Metastatic Pancreatic Carcinoma in the Ovary (tissue), 1 donor: ENCODE data around the gene LUM.

DNA sequence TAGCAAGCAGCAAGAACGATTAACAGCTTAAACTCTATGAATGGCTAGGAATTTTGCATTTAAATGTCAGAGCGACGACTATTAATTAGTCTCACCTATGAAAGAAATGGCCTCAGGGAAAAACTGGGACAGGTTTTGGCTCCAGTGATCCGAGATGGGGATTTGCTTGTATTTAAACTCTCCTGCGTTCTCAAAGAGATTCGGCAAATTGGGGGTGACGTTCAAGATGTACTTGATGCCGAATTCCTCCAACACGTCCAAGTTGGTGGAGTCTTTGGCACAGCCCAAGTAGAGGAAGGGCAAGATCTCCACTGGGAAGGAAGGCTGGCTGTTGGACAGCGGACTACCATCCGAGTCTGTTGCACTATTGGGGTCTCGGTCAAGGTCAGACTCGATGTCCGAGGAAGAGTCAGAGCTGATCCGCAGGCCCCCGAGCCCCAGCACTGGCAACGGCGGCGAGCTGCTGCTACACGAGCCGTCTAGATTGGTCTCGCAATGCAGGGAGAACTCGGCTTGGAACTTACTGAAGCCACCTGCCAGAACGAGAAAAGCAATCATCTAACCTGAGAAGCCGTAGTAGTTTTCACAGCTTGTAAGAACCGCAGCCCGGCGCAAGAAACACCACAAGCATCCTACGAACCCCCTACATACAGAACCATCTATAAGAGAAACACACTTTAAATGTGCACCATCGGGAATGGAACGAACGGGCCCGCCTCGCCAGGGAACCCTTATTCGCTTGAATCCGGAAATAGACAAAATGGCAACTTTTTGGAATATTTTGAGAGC is 1.6 kb downstream of the DUSP6 start:
- PRO-cap = no peak

DNA sequence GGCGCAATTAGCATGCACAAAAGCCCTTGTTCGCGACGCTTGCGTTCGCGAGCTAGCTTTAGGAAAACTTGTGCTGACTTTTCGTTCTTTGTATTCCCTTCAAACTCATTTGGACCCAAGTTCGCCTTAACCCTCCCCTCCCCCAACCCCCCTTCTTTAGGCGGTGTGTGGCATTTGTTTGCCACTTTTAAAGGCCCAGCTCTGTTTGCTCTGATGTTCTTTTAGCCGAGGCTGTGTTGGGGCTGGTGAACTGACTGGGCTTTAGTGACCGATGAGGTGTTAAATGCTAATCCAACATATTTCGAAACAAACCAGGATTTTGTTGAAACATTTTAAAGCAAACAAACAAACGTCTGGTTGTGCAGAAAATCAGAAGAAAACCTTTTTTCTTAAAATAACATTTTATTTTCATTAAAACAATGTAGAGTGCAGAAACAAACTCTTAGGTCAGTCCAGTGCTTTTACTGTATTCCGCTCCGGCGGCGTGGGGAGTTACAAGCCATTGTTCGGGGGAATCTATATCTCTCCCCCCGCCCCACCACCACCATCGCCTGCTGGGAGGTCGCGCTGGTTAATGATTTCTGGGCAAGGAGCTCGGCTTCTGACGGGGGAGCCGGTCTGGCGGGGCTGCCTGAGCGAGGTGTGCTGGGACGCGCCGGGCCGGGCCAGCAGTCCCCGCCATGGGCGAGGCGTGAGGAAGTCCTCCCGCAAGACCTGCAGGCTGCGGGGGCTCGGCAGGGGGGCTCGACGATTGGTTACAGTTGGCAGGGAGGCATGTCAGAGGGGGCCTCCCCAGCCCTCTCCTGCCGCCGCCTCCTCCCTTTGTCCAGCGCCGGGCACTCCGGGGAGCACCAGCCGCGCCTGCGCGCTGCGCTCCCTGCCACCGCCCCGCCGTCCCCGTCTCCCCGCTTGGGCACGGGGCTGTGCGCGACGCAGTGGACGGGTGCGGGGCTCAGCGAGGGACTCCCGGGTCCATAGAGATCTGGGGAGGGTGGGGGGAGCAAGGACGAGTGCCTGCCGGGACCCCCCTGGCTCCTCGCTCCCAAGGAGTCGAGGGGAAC is 862 bp upstream of the DUSP6 start:
- PRO-cap = bidirectional peak, plus-strand start at position 225 of the sequence, minus-strand start at position 100 of the sequence; unidirectional peak, plus-strand start at position 588 of the sequence; bidirectional peak, plus-strand start at position 935 of the sequence, minus-strand start at position 843 of the sequence

- PRO-cap = no peak
These were observed 32.5 kb upstream of the DUSP6 start for GRCh38 chr12:89384723-89385231.

- PRO-cap = no peak
These were observed 75.7 kb downstream of the GALNT4 start for GRCh38 chr12:89448824-89449324.

DNA sequence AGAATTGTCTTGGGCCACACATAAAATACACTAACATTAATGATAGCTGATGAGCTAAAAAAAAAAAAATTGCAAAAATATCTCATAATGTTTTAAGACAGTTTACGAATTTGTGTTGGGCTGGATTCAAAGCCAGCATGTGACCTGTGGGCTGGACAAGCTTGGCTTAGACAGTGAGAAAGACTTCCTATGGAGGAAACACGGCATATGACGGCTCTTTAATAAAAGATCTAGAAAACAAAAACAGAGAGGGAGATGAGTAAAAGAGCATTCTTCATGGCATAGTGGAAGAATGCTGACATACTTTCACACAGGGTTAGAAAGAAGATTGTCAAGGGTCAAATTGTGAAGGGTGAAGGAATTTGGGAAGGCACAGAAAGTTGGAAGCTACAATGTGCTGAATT is 63.5 kb downstream of the GALNT4 start:
- PRO-cap = no peak

DNA sequence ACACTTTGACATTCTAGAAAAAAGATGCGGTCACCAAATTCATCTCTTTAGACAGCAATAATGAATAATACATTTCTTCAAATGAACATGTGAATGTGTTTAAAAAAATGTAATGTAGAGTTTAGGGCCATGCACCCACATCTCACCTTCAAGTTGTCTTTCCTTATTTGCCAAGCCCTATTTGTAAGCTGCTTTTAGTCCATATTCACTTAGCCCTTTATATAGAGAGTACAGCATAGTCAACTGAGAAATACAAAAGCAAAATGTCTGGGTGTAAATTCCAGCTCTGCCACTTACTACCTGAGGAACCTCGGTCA is 66.5 kb upstream of the POC1B start:
- PRO-cap = no peak

DNA sequence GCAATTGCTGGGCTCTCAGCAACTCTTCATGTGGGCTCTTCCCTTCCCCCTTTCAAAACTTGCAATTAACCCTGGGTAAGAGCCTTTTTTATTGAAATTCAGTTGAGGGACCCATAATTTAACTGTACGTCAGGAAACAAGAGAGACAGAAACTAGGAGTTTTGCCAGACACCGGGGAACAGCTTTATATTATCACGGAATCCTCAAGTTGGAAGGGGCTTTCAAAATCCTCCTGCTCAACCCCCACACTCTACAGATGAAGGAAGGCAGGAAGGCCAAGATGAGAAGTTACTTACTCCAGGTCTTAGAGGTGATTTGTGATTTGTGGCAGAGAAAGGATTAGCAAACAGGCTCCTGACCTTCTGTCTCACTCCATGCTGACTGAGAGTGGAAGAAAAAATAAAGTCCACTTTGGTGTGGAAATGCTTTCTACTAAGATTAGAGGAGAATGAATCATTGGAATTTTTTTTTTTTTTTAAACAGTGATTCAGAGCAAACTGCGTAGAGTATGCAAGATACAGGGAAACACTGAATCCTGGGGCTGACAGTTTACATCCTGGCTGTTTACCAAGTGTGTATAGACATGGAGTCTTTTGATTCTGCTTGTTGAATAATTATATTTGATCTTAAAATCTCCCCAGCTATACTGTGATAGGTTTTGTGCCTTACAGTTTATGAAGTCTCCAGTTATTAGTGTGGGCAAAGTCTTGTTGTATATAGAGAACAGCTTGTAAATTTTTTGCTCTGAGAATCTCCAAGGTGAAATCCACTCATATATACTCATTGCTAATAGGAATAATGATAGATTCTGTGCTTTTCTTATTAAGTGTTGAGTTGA is 239.3 kb upstream of the ATP2B1 start:
- PRO-cap = unidirectional peak, minus-strand start at position 376 of the sequence

DNA sequence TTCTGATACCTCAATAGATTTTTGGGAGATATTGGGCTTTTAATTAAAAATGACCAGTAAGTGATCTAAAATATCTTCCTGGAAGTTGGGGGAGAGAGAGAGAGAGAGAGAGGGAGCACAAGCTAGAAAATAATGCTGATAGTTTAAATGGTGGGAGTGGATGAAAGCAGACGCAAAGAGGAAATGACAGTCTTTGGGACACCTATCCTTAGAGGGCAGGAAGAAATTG is 399.7 kb upstream of the ATP2B1 start:
- PRO-cap = no peak

DNA sequence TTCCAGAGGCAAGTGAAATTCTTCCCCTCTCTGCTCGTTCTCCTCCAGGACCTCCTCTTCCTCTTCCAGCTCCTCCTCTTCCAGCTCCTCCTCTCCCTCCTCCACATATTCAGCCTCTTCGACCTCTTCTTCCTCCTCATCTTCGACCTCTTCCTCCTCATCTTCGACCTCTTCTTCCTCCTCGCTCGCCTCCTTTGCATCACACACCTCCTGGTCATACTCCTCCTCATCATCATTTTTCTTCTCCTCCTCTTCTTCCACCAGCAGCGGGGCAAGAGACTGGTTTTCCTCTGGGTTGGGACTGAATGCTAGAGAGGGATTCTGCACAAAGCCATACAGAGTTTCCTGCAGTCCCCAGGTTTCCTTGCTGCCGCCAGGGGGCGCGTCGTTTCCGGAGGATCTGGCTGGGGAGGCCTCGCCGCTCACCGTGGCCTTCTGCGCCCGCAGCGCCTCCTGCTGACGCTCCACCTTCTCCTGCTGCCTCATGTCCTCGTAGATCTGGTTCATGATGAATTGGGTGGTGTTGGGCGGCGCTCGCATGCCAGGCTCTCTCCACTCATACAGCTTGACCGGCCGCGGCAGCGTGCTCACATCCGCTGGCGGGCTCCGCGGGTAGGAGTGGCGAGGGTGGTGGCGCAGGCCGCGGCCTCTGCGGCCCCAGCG is 1.2 kb downstream of the CCER1 start:
- PRO-cap = no peak

DNA sequence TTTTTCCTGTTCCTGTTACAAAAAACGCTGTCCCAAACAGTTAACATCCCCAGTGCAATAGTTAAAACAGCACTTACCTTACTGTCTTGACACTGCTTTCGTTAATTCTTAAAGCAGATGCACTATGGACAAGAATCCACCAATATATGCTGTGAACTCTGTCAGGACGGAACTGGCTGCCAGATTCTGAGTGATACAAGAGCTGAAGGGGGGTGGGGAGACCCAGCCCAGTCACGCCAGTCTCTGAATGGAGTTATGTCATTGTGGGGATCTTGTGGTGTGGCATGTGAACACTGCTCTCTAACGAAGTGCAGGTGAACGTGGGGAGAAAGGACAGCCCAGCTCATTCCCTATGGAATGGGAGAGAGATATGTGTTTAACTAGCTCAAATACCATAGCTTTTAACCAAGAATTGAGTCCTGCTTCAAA is at the start of gene LUM:
Gene LUM, minus strand, starts transcription at position 174 of the 429 bp plus-strand sequence.
- PRO-cap = bidirectional peak, plus-strand start at position 313 of the sequence, minus-strand start at position 174 of the sequence

DNA sequence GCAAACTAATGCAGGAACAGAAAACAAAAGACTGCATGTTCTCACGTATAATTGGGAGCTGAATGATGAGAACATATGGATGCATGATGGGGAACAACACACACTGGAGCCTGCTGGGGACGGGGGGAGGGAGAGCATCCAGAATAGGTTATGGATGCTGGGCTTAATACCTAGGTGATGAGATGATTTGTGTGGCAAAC is 362.3 kb downstream of the BTG1 start:
- PRO-cap = no peak

DNA sequence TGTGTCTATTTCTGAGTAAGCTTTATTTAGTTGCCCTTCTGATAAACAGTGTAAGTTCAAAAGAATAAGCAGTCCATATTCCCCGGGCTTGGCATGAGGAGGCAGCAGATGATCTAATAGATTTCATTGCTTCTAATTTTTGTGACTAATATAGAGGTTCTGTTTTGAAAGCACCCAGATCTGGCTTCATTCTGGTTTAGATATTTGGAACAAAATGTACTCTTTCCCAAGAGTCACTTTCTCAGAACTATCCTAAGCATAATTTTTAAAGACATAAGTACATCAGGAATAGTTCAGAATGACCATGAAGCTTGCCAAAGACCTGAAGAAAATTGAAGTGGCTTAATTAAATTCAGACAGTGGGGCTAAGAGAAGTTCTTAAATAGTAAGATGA is 290.9 kb downstream of the BTG1 start:
- PRO-cap = no peak

- PRO-cap = no peak
These were observed 274.7 kb downstream of the BTG1 start for GRCh38 chr12:91870847-91871449.

DNA sequence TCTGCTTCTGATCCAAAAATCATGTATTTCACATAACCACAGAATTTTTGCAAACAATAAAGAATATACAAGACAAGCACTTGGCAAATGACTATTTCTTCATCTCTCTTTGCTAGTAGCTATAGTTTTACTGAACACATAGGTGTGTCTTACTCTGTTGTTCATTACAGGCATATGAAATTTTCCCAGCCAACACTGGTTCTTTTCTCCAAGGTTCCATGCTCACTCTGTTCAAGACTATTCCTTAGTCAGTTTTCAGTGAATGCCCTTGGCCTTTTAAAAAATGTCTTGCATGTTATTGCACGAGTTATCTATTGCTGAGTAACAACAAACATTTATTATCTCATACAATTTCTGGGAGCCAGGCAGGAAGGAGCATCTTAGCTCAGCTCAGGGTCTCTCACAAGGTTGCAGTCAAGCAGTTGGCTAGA is 223.6 kb downstream of the BTG1 start:
- PRO-cap = no peak

GRCh38 chr12:91983076-91983299 is 162.7 kb downstream of the BTG1 start:
- PRO-cap = no peak

DNA sequence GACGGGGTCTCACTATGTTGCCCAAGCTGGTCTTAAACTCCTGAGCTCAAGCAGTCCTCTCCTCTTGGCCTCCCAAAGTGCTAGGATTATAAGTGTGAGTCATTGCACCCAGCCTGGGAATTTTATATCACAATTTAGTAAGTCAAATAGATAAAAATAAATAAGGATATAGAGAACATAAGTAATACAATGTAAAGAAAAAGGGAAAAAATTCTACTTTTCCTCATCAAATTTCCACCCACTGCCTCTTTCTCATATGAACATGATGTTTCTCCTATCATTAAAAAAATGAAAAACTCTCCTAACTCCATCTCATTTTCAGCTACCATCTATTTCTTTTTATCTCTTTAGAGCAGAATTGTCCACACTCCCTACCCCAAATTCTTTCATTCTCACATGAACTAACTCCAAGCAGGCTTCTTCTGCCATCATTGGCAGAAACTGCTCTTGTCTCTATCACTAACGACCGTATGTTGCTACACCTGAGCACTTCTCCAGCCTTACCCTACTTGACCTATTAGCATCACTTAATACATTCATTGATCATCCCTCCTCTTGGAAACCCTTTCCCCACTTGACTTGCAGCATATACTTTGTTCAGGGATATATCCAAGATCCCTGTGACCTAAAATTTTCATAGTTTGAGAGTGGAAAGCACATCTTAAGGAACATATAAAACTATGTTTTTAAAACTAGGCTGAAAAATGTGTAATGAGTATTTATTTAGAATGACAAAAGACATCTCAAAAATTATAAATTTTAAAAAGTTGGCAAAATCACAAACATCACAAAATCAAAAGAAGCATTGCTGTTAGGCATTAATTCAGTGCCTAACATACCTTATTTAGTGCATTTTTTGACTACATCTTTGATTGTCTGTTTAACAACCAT is 29.8 kb downstream of the BTG1 start:
- PRO-cap = no peak

DNA sequence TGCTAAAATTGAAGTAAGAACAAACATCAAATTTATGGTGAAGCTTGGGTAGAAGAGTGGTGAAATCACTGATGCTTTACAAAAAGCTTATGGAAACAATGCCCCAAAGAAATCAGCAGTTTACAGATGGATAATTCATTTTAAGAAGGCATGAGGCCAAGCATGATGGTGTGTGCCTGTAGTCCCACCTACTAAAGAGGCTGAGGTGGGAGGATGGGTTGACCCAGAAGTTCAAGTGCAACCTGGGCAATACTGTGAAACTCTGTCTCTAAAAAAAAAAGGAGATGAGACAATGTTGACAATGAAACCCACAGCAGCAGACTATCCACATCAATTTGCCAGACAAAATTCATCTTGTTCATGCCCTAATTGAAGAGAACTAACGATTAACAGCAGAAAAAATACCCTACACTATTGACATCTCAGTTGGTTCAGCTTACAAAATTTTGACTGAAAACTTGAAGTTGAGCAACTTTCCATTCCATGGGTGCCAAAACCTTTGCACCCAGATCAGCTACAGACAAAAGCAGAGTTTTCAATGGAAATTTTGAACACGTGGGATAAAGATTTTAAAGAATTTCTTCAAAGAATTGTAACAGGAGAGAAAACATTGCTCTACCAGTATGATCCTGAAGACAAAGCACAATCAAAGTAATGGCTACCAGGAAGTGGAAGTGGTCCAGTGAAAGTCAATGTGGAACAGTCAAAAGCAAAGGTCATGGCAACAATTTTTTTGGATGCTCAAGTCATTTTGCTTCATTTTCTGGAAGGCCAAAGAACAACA is 26.7 kb downstream of the BTG1 start:
- PRO-cap = no peak

DNA sequence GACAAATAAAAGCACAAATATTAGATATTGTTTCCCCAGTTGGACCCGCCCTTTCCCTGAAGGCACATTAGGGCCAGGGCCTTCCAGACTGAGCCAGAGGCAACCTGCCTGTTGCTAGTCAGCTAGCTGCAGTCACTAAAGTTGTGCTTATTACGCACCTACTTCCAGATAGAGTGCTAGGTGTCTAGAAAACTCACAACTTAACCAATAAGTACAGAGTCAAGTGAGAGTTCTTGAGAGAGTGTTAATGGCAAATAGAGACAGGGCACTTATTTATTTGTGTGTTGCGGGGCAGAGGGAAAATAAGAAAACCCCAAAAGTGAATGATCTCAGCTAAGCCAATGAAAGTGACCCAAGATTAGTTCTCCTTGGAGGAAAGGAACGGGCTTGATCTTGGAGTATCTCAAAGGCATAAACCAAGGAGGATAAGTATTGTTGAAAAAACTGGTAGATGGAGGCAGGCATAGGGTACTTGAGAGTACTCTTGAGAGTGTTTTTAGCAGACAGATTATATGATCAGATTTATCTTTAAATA is 3.1 kb upstream of the BTG1 start:
- PRO-cap = no peak

- PRO-cap = no peak
These were observed 152.2 kb upstream of the BTG1 start for GRCh38 chr12:92297743-92298393.

DNA sequence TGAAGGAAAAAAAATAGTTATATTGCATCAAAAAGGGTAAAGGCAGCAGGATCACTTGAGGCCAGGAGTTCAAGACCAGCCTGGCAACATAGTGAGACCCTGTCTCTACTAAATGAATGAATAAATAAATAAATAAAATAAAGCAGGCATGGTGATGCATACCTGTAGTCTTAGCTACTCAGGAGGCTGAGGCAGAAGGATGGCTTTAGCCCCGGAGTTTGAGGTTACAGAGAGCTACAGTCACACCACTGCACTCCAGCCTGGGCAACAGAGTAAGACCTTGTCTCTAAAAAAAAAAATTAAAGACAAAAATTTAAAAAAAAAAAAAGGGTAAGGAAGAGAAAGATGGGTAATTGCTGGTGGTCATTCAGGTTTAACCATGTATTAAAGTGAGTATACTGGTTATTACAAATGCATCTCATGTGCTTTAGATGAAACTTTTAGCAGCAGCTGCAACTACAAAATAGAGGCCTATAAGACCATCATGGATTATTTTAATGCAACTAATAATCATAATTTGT is 202.3 kb upstream of the BTG1 start:
- PRO-cap = no peak